ENCODE results near the gene NEIL3.

DNA sequence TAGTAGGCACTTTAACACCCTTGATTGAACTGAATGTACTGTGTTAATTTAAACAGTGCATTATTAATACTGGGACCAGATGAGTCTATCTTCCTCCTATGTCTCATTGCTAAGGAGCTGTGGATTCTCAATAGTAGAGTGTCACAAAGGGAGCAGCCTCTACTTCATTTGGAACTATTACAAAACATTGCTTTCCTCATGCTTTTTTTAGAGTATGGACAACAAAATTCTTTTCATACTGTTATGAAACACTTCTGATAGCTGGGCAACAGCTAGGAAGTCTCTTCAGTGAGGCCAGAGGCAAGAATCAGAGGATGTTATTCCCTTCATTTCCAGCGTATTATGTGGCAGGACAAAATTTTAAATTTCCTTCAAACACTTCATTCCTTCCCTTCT is 160.8 kb downstream of the FBXO8 start:
- PRO-cap = no peak

DNA sequence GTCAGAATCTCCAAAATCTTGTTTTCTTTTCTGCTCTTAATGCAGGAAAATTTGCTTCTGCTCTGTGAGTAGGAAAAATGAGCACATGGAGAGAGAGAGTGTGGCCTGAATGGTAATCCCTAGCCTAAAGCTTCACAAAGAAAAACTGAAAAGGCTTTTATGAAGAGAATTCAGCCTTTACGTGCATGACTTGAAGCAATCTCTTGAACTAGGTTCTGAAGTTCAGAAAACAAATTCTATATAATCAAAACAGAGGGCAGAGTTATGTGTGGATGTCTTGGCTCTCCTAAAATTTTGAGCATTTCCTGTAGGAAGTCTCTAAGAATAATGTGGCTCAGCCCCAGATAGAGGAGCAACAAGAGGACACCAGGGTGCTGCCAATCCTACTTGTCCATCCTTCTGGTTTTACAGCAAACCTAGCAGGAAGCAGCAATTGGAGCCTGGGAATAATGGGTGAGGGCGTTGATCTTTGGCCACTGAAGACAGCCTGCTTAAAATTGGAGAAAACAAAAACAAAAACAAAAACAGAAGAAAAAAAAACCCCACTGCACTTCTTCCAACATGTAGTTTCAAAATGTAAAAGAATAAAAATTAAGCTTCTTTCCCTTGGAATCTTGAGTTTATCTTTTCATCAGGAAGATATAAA is 130.8 kb downstream of the FBXO8 start:
- PRO-cap = no peak

DNA sequence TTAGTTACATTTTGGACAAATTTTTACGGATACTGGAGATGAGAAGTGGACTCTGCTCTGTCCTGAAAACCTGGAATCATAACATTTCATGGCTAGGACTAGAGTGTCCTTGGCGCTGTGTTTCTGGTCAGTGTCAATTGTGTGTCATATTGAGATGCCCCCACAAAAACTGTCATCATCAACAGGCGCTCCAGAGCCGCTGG is 617 bp upstream of the HPGD start:
- PRO-cap = no peak

DNA sequence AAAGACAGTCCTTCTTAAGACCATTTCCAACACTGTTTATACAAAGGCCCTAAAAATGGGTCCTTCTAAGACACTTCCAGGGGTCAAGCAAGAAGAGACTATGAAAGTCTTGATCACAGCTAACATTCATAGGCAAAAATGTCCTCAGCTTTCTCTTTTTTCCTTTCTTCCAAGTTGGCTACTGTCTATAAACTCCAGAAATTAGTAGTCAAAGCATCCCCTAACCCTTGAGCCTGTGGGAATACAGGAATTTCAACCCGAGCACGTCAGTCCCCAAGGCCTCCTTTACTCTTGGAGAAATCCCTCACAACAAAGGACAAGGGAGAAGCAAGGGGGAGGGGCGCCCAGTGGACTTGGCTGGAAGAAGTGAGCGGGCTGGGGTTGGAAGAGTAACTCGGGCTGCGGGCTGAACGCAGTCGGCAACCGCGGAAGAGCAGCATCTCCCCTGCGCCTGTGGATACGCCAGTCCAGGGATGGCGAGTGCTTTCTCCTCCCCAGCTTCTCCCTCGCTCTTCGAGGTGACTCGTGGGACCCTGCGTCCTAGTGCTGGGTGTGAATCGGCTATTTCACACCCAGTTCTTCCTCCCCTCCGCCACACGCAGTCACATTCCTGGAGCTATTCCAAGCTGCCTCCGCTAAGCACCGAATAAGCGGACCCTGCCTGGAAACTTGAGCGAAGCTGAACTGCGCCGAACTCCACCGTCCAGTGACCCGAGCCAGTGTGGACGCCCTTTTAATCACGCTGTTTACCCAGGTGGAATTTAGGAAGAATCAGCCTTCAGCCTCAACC is 64.5 kb upstream of the WDR17 start:
- PRO-cap = bidirectional peak, plus-strand start at position 381 of the sequence, minus-strand start at position 548 of the sequence

GRCh38 chr4:176327081-176327295 is 7.2 kb downstream of the SPCS3 start:
- PRO-cap = no peak

GRCh38 chr4:176330923-176331459 is 11.2 kb downstream of the SPCS3 start:
- PRO-cap = no peak

DNA sequence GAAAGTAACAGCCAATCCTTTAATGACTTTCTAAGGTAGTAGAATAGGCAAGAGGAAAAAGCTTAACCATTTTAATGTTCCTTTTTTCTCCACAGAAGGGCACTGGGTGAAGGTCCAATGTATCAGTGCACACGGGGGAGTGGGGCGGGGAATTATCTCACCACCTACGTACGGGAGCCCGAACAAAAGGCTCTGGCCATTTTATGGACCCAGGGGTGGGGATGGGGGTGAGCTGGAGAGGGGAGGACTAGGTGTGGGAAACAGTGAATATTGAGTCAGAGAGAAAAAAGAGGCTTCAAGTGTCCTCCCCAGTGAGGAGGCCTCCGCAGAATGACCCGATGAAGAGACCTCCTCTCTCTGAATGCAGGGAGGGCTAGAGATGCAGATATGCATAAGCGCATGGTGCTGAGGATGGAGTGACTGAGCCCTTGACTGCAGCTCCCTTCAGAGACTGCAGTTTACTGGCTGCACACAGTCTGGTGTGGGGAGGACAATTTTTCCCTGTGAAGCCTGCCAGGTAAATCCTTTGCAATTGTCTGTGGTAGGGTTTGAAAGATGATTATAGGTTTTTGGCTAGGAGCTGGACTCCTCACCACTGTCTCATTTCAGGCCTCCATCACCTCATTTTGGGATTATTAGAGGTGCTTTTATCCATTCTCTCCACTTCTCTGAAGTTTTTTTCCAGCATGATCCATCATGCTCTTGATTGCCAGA is 61.0 kb downstream of the SPCS3 start:
- PRO-cap = no peak

DNA sequence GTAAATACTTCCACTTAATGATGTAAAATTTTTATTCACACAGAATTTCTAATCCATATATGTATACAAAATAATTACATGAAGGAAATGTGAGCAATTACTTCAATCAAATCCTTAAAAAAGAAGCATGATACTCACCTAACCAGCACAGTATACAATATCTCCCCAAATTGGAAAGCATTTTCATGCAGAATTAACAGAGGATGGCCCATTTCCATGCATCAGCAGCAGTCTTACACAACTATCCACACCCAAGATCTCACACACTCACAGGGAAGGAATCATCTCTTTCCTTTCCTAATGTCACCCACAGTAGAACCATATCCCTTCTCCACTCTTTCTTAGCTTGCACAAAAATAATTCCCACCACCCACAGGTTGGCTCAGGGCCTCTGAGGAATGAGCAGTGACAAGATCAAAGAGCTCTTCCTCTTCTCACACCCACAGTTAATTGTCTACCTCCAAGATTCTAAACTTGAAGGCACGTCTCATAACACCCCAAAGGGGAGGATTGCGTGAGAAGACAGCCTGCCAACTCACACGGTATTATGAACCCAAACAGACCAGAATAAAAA is 217.6 kb upstream of the VEGFC start:
- PRO-cap = no peak

GRCh38 chr4:177309588-177310507 is at the start of gene NEIL3:
Gene NEIL3, plus strand, starts transcription at chr4:177309874.
- PRO-cap = unidirectional peak, plus-strand start at chr4:177309891; unidirectional peak, minus-strand start at chr4:177310256

- PRO-cap = no peak
Observed at GRCh38 chr4:177606304-177606749, 164.1 kb upstream of the AGA start.

DNA sequence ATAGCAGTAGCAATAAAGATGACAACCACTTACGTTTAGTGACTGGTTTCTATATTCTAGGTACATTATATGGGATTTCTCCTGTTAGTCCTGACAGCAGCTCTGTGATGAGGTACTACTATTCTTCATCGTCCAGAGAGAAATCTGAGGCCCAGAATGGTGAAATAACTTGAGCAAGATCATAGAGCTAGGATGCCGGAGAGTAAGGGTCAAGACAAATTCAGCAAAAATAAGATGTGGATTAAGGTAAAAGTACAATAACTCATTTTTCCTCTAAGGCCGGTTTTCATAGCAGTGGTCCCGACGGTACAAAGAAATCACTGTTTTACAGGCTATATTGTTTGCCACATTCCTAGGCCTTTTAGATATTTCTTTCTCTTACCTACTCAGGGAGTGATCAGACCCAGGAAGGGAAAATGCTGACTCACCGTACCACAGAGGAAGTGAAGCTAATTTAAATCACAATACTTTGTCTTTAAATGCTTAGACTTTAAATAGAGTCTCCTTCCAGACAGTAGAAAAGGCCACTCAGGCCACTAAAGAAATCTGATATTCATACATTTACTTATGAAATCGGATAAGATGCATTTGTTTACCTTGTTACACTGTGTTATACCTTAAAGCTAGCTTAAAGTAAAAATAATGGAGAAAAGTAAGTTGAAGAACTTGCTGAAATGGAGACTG is 2023.1 kb upstream of the AGA start:
- PRO-cap = no peak

GRCh38 chr4:180134047-180134591 is 2109.1 kb upstream of the TENM3 start:
- PRO-cap = no peak

DNA sequence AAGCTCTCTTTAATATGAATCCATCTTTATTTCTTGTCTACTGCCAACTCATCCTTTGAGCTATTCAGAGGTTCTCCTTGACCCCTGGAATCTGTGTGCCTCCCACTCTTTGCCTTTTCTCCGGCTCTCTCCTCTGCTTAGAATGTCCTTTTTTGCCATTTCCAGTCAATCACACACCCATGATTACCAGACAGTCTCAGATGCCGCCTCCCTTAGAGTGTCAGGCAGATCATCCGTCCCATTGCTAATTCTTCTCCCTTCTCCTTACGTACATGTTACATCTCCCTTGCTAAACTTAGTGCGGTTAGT is 52.0 kb upstream of the TENM3 start:
- PRO-cap = no peak

DNA sequence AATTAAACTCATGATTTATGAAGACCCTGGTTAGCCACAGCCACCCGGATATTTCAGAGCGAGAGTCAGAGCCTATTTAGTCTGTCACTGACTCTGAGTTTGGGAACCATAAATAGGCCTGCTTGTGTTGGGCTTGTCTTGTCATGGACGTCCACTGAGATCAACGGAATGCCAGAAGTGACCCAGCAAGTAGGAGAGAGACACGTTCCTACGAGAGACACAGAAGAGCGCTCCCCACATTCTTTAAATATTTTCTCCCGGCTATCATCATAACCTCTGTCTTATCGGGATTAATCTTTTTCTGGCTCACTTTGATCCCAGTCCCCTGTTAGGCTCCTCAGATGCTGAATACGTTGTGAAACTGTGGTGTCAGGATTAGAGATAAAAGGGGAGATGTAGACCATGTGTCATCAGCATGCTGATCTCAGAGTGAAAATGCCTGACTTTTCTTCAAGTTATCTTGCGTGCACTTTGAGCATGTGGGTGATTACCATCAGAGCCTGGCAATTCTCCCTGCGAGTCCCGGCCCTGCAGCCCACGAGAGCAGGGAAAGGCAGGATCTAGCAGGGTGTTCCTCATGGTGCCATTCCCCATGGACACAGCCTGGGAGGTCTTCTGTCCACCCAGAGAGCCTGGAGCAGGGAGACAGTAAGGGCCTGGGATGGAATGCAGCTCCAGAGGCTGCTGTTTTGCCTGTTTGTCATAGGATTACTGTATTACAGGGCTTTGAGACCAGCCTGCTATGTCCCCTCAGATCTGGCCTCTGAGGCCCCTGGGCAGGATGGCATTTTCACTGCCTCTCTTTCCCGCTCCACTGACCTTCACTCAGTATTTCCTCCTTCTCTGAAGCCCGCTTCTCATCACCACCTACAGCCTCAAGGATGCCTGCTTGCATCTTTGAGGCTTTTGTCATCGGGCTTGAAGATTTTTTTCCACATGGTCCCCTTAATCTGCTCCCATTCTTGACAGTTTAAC is 2.8 kb upstream of the TENM3 start:
- PRO-cap = no peak

GRCh38 chr4:182246458-182246946 is 3.3 kb downstream of the TENM3 start:
- PRO-cap = no peak

- PRO-cap = no peak
Observed at GRCh38 chr4:182904165-182904917, 12.8 kb downstream of the DCTD start.

- PRO-cap = no peak
Observed at GRCh38 chr4:183097192-183097608, 1.9 kb upstream of the WWC2 start.

DNA sequence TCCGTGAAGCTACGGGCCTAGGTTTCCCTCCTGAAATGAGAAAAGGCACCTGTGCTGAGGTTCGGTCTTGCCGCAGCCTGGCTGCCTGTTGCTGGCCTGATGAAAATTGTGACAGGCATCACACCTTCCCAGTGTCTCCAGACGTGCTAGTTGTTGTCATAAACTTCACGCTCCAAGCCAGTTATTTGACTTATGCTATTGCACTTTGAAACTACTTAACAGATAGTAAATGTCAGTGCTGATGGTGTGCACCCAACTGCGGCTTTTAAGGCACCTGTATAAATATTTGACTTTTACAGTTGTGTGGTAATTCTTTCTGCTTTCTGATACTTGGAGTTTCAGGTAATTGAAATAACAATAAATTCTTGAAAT is 1.7 kb downstream of the WWC2 start:
- PRO-cap = no peak

- PRO-cap = no peak
Observed at GRCh38 chr4:183279939-183280478, 40.1 kb downstream of the CLDN22 start.

GRCh38 chr4:183348893-183349758 is 26.9 kb upstream of the CLDN24 start:
- PRO-cap = no peak

All from progenitor cell of endocrine pancreas (in vitro differentiated cells).